Measurements from ENCODE around the gene ADAM21.

GRCh38 chr14:69767578-69768525 lies 910 bp downstream of the SRSF5 start:
- PRO-cap, result bidirectional peak, plus-strand start at chr14:69767943, minus-strand start at chr14:69767683

- PRO-cap, result no peak
These were observed at the start of gene ADAM21 for GRCh38 chr14:70452027-70452269. Gene ADAM21 (plus strand): TSS chr14:70452174.

DNA sequence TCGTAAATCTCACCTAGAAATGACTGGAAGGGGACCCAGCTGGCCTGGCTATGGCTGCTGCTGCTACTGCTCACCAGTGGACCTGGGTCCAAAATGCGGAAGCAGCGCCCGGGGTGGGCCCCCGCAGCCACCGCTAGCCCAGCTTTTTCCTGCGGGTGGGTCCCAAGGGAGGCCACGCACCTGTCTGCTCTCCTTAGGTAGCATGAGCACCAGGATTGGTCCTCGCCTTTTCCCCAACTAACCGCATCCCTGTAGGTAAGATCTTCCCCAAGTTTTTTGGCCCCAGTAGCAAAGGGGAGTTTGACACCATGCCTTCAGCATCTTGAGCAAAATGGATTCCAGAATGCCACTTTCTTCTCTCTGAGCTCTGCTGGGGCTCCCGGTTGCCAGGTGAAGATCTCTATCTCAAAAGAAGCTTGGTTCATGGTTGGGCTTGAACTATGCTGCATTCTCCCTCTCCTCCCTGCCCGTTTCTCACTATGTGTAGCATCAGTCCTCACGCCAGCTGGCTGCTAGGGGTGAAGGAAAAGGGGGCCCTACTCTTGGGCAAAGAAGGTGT lies 1.1 kb downstream of the TTC9 start:
- PRO-cap, result no peak

GRCh38 chr14:70742218-70742786 lies 67.0 kb downstream of the MAP3K9 start:
- PRO-cap, result no peak

GRCh38 chr14:70780461-70781237 lies 28.7 kb downstream of the MAP3K9 start:
- PRO-cap, result no peak

GRCh38 chr14:70808053-70809100 lies 936 bp downstream of the MAP3K9 start:
- PRO-cap, result no peak

DNA sequence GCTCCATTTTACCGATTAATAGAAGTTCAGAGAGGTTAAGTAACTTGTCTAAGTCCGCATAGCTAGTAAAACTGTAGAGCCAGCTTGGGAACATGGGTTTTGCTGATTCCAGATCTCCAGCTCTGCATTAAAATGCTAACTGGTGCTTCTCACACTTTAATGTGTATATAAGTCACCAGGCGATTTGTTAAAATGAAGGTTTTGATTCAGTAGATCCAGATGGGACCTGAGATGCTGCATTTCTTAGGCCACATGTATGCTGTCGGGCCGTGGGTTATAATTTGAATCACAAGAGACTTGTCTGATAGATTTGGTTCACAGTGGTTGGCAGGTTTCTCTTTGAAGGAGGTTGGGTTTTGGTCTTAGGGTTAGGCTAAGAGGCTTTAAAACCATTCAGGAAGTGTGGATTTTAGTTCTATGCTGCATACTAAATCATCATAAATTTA lies 21.0 kb upstream of the PCNX1 start:
- PRO-cap, result no peak

DNA sequence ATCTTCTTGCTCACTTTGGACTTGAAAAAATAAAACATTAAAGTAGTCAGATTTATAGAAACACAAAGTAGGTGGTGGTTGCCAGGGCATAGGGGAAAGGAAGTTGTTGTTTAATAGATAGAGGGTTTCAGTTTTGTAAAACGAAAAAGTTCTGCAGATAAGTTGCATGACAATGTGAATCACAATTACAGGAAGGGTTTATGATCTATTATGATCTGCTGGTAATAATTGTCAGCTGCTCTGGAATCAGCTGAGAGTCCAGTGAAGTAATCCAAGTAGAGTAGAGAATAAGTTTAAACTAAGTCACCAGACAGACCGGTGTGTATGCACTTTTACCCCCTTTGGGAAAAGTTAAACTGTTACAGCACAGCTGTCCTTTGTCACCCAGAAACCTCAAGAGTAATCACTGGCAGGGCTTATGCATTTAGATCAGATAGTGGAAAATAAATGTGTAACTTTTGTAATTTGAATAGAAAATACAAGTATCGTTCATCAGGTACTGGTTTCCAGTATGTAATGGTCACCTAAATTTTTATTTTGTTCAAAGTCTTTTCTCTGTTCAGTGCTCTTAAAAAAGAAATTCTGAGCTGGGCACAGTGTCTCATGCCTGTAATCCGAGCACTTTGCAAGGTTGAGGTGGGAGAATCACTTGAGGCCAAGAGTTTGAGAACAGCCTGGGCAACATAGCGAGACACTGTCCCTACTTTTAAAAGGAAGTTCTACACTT lies 27.6 kb downstream of the PCNX1 start:
- PRO-cap, result no peak

- PRO-cap, result no peak
These were observed 203.5 kb upstream of the SIPA1L1 start for GRCh38 chr14:71116491-71117392.

DNA sequence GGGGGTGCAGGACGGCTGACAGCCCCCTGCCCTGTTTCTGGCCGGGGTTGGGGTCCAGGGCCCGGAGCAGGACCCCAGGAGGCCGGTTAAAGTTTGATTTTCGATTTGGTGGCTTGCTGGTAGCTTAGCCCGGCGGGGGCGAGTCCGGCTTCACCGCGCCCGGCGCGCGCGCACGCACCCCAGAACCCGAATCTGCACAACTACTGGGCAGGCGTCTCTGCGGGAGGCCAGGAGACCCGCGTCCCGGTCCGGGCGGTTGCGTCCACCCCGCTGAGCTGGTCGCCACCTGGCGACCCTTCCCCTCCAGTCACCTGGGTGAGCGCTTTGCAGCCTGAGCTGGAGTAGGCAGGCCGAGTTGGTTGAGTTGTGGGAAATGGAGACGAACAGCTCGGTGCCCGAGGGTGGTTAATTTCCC lies 948 bp downstream of the SIPA1L1 start:
- PRO-cap, result no peak

DNA sequence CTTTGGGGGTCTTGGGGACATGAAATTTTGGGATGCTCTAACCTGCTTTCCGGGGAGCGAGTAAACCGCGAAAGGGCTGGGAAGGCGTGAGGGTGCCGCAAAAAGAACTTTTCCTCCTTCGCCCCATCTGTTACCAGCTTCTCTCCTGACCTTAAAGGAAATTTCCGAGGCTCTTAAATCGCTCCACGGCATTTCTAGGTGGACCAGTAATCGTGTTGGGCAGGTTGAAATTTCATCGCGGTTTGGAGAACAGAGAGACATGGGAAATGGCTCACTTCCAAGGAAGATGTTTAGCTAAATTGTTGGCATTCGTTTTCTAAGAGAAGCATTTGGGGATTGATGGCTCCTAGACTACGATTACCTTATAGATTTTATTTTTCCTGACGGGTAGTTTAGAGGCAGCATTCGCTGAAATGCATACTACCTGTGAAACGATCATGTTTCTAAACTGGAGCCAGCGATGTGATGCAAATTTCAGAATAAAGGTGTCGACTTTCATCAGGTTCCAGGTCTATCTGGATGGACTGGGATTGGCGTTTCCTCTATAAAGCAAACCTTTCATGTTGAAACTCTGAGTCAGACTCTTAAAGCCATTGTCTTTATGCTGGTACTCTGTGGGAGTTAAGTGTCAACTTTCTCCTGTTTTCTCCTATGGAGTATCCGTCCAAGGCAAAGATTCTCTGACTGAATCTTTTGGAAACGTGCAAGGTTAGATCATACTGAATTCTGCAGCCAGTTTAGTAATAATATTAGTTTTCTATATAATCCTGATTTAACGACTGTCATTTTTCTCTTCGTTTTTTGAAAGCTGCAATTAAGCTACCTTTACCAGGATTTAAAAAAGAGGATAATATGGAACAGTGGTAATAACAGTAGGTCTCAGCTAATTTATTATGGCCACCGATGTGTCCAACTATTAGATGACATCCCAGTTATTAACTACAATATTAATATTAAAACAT lies 1.6 kb downstream of the SIPA1L1 start:
- PRO-cap, result no peak

- PRO-cap, result no peak
These were observed 26.0 kb downstream of the SIPA1L1 start for GRCh38 chr14:71346129-71346809.

DNA sequence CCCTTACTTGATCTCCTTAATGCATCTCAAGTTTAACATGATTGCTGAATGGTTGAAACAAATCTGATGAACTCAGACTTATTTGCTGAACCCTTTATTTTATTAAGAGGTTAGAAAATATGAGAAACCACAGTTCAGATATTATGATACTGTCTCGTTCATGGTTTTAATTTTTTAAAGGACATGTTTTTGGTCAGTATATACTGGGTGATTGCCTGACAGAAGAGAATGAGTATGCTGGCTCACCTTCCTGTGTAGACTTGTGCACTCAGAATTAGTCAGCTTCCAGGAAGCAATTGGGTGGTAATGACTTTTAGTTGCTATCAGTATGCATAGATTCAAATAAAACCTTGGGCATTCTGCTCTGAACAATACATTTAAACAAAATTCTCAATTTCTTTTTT lies 51.7 kb downstream of the SIPA1L1 start:
- PRO-cap, result no peak

DNA sequence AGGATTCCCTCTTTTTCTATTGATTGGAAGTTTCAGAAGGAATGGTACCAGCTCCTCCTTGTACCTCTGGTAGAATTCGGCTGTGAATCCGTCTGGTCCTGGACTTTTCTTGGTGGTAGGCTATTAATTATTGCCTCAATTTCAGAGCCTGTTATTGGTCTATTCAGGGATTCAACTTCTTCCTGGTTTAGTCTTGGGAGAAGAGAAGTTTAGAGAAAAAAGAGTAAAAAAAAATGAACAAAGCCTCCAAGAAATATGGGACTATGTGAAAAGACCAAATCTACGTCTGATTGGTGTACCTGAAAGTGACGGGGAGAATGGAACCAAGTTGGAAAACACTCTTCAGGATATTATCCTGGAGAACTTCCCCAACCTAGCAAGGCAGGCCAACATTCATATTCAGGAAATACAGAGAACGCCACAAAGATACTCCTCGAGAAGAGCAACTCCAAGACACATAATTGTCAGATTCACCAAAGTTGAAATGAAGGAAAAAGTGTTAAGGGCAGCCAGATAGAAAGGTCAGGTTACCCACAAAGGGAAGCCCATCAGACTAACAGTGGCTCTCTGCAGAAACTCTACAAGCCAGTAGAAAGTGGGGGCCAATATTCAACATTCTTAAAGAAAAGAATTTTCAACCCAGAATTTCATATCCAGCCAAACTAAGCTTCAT lies 253.4 kb upstream of the RGS6 start:
- PRO-cap, result no peak

GRCh38 chr14:71779940-71780594 lies 152.2 kb upstream of the RGS6 start:
- PRO-cap, result no peak

GRCh38 chr14:72451617-72451999 lies 442.3 kb downstream of the DPF3 start:
- PRO-cap, result no peak

GRCh38 chr14:72529057-72529568 lies 364.8 kb downstream of the DPF3 start:
- PRO-cap, result no peak

DNA sequence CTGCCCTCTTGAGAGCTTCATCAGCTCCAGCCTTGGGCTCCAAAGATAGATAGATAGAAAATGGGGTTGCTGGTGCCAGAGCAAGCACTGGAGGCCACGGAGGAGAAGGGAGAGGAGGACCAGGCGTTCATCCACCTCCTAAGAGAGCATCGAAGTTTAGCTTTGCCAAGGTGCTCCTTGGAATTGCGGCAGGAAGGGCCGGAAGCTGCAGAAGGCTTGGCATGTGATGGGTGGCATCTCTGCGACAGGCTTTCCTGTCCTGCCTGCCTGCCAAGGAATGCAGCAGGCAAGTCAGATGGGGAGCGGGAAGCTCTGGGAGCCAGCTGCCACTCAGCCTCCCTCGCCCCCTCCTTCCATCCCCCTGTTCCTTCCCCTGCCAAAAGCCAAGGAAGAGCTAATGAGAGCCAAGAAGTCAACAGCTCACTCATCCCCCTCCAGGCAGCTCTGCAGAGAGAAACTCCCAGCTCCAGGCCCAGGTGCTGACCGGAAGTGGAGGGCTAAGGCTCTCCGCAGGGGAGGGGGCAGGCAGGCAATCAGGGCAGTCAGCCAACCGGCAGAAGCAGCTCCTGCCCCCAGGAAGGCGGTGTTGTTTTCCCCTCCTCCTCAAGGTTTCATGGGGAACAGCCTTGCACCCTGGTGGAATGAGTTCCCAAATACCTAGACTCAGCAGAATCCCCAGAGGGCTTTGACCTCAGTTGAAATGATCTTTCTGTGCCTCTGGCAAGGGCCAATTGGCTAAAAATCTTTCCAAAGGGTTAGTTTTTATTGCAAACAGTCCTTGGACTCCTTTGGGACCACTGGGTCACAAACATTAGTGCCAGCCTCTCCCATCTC lies 349.3 kb downstream of the DPF3 start:
- PRO-cap, result no peak

- PRO-cap, result no peak
These were observed 339.6 kb downstream of the DPF3 start for GRCh38 chr14:72554125-72554902.

DNA sequence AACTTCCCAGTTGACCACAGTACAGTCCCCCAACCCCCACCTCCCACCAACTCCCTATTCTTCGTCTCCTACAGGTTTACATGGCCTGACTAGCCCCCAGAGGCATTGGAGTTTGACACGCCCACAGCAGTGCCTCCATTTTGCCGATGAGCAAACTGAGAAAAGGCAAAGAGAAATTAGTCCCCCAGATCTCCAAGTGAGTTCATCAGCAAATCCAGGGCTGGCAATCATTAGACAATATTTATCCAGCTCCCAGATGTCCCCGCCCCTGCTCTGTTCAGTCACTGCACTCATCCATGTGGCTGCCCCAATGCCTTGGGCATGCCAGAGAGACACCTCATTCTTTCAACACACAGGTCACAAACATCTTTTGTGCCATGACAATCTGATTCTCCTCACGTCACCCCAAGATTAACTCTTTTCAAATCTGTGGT lies 43.6 kb downstream of the DPF3 start:
- PRO-cap, result no peak